ENCODE measurements around the genes TREX1, UCN2 and COL7A1.

GRCh38 chr3:47777913-47778314 lies 3.8 kb downstream of the SMARCC1 start:
- RRBS, result no CpG with 5 or more reads among the region's 5 CpGs

DNA sequence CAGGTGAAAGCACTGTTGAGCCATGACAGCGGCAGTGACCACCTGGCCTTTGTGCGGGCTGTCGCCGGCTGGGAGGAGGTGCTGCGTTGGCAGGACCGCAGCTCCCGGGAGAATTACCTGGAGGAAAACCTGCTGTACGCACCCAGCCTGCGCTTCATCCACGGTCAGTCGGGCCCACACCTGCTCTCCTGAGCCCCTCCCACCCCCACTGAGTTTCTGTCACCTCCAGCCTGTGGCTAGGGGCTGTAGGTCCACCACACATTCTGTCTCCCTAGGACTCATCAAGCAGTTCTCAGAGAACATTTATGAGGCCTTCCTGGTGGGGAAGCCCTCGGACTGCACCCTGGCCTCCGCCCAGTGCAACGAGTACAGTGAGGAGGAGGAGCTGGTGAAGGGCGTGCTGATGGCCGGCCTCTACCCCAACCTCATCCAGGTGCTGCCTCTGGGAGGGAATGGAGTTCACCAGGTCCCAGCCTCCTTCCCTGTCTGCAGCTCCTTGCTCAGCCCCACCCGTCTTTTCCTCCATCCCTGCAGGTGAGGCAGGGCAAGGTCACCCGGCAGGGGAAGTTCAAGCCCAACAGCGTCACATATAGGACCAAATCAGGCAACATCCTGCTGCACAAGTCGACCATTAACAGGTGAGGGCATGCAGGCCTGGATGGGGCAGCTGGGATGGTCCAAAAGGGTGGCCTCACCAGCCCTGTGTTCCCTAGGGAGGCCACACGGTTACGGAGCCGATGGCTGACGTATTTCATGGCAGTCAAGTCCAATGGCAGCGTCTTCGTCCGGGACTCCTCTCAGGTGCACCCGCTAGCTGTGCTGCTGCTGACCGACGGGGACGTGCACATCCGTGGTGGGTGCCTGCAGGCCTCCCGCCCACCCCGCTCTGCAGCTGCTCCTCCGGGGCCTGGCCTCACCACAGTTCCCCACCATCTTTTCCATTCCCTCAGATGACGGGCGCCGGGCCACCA lies 46.3 kb downstream of the DHX30 start:
- RRBS, result 95% methylated on average over 14 of the region's 38 CpGs

GRCh38 chr3:47851262-47851770 lies 48.4 kb downstream of the DHX30 start:
- RRBS, result no CpG with 5 or more reads among the region's 1 CpG

GRCh38 chr3:47890139-47891190 lies 87.5 kb downstream of the DHX30 start:
- RRBS, result no CpG with 5 or more reads among the region's 9 CpGs

GRCh38 chr3:47949581-47950644 lies 66.3 kb downstream of the MAP4 start:
- RRBS, result no CpG with 5 or more reads among the region's 9 CpGs

DNA sequence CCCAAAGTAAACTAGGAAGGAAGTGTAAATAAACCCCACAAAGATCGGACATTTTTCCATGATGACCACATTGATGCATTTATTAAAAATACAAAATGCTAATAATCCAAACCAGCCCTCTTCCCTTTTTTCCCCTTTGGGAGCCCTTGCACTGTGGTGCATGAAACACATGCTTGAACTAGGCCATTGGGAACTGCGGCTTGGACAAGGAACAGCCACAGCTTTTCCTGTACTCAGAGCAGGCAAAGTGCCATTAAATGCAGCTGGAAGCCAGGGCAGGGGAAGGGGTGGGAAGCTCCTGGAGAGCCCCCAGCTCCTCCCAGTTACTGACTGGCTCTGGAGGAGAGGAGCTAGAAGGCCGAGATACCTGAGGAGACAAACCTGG lies 36.9 kb downstream of the CDC25A start:
- RRBS, result no CpG with 5 or more reads among the region's 3 CpGs

DNA sequence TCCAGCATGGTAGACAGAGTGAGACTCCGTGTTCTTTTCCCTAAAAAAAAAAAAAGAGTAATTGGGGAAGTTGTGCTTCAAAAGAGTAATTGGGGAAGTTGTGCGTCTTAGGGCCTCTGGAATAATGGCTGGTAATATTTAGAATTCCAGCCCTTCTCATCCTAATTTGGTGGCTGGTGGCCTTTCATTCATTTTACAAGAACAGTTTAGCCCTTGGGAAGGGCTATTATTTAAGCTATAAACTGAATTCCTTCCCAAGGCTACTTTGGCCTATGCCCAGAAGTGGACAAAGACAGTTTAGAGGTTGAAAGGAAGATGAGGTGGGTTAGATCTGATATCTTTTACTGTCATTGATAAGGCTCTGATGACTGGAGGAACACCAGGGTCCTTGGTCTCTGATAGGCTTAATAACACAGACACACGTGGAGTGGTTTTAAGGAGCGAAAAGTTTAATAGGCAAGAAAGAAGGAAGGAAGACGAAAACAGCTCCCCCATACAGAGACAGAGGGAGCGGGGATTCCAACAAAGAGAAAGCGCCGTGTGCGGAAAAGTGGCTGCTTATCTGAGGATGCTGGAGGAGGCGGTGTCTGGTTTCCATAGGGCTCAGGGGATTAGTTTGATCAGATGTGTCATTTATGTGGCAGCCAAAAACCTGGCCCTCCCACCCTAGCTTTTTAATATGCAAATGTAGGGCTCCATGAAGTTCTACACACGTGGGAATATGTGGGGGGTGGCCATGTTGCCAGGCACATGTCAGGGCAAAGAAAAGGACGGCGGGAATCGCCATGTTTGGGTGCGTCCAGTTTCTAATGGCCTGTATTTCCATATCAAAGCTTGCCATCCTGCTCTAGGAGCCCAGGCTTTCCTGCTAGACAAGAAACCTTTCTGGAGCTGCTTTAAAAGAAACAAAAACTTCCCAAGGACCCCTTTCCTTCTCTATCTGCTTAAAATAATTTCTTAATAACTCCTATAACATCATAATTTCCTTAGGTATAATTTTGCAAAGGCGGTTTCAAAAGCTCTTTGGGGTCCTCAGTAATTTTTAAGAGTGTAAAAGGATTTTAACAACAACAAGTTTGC lies 958 bp upstream of the ZNF589 start:
- RRBS, result no CpG with 5 or more reads among the region's 16 CpGs

GRCh38 chr3:48417655-48418784 lies 11.9 kb downstream of the PLXNB1 start:
- RRBS, result no CpG with 5 or more reads among the region's 33 CpGs

GRCh38 chr3:48465458-48466715 lies at the start of gene TREX1:
Gene TREX1 (plus strand): TSS chr3:48466230.
- RRBS, result 78% methylated on average over 3 of the region's 32 CpGs

DNA sequence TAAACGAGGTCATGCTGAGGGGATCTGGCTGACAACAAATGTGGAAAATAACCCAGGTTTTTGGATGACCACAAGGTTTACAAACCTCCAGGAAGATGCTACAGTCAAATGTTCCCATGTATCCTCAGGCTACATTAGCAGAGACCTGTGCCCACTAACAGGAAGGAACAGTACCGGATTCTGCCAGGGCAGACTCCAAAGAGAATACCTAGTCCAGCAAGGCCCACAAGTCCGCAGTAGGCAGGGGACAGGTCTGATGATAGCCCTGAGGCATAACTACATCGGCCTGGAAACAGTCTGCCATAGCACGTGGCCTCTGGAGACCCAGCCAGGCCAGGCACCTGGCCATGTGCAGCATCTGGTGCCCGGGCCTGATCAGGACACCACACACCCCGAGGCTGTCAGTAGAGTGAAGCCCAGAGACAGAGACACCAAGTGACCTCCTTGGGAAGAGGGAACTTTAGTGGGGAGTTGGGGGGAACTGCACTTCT lies 1.4 kb downstream of the SHISA5 start:
- RRBS, result no CpG with 5 or more reads among the region's 7 CpGs

DNA sequence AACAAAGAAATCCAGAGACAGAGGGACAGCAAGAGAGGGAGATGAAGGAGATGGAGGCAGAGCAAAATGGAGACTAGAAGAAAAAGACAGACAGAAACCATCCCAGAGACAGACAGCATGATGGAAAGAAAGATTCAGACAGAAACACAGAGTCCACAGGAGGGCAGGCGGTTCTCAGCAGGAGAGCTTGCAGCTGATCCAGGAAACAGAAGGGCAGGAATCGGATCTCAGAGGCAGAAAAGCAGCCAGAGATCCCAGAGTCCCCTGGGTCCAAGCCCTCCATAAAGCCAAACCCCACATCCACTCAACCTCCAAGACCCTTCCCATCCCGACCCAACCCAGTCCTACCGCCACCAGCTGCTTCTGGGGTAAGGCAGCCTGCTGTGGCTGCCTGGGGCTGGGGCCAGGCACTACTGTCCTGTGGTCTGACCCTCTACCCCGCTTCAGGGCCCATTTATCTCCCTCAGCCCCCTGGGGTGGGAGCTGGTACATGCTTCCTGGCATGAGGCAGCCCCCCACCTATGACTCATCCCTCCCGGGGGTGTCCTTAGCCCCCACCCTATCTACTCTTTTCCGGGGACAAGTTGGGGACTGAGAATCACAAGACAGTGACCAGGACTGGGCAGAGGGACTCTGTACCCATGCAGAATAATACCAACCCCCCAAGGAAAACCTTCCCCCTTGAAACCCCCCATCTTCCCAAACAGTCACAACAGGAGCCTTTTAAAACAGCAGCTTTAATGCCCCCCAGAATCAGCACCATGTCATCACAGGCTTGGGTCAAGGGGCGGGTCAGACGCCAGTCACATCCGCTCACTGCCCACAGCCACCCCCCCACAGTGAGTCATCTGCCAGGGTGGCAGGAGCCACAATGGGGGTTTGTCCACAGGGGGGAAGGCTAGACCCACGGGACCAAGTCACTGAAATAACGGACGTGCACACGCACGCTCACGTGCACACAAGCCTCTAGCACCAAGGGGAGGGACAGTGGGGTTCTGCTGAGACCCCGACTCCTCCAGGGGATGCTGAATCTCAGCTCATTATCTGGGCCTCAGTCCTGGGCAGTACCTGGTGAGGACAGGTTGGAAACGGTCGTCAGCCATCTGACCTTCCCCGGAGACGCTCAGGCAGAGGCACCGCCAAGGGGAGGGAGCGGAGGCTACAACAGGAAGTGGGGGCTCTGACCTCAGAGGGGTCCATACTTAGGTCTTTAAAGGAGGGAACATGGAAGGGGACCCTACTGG lies at the start of gene UCN2:
Gene UCN2 (minus strand): TSS at position 427 of the 1,244 bp plus-strand sequence.
- RRBS, result 40% methylated on average over 1 of the region's 23 CpGs

- RRBS, result 31% methylated on average over 10 of the region's 59 CpGs
Observed at GRCh38 chr3:48594956-48596332, at the start of gene COL7A1. Gene COL7A1 (minus strand): TSS chr3:48595329.

DNA sequence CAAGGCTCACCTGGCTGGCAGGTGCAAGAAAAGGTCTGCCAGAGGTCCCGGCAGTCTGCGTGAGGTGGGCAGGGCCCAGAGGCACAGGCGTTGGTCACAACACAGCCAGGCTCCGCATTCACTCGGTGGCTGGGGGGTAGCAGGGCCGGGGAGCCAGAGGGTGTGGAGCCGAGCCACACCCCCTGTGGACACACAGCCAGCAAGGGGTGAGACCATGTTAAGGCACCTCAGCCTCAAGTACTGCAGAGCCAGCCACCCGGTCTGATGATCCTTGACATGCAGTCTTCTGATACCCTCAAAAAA lies 10.9 kb downstream of the CELSR3 start:
- RRBS, result 82% methylated on average over 7 of the region's 8 CpGs

DNA sequence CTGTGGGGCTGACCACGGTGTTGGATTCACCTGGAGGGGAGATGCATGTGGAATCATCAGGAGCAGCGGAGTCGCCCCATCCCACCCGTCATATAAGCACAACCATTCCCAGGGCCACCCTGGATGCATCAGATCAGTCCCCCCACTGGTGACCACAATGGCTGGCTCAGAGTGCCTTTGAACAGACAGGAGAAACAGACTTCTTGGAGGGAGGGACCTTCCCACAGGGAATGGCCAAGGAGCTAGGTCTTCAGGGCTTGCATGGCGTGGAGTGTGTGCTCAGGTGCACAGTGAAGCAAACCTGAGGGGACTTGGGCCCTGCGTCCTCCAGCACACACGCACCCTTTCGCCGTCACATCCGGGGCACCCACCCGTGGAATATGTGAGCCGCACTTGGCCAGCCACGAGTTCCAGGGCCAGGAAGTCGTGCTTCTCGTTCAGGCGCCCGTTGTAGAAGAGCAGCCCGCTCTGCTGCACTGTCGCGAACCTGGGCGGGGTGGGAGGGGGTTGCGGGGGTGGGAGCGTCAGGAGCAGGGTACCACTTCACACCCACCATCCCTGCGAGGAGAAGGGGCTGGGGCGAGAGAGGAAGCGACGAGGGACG lies 7.2 kb downstream of the CELSR3 start:
- RRBS, result no CpG with 5 or more reads among the region's 28 CpGs

GRCh38 chr3:48683103-48683894 lies 2.4 kb downstream of the NCKIPSD start:
- RRBS, result no CpG with 5 or more reads among the region's 5 CpGs

DNA sequence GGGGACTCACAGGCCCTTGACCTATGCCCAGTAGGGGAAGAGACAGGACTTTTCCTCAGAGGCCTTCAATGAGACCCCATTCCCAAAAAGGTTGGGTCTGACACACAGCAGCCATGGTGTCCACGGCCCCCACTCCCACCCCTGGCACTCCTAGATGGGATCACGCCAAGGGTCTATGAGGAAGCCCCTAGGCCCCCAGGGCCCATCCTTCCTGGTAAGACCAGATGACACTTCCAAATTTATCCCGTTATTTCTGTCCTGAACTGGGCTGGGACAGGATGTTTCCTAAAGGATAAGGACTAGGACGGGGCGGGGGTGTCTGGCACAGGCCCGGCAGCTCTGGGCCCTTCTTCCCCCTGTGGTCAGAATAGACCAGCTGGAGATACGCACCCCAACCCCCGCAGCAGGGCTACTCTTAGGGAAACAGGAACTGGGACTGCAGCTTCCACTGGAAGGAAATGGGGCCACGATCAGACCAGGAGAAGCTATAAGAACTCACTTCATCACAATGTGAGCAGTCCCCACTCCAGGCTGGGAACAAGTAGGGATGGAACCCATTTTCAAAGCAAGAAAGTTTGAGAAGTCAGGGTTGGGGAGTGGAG lies 1.3 kb downstream of the NCKIPSD start:
- RRBS, result no CpG with 5 or more reads among the region's 9 CpGs

- RRBS, result no CpG with 5 or more reads among the region's 12 CpGs
Observed at GRCh38 chr3:48796249-48796846, 51.3 kb downstream of the PRKAR2A start.

DNA sequence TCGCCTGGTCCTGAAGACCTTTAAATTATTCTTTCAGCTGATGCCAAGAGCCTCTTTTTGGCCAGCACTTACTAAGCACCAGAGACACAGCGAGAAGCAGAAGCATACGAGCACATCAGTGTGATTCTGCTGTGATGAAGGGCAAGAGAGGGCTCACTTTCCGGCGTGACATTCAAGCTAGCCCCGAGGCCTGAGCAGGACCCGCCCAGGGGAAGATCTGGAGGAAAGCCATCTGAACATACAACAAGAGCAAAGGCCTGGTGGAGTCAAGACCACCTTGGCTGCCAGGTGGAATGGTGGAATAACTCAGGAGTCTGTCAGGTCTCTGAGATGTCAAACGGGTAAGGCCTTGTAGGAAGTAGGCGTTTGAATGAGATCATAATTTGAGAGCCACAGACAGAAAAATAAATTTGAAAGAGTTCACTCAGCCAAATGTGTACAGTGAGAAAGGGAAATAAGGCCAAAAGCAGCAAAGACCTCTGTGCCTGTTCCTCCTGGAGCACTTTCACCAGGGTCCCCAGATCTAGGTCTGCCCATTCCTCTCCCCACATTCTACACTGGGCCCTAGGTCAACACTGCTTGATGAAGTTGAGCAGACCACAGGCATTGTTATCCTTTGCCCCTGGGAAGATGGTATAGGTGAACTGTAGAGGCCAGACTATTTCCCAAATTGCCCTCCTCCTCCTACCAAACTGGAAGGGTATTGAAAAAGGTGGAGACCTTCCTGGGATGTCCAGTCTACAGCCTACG lies 569 bp upstream of the PRKAR2A start:
- RRBS, result no CpG with 5 or more reads among the region's 10 CpGs

Data from HTR-8/SVneo (cell line).